ENCODE measurements around a stretch of chr10.

DNA sequence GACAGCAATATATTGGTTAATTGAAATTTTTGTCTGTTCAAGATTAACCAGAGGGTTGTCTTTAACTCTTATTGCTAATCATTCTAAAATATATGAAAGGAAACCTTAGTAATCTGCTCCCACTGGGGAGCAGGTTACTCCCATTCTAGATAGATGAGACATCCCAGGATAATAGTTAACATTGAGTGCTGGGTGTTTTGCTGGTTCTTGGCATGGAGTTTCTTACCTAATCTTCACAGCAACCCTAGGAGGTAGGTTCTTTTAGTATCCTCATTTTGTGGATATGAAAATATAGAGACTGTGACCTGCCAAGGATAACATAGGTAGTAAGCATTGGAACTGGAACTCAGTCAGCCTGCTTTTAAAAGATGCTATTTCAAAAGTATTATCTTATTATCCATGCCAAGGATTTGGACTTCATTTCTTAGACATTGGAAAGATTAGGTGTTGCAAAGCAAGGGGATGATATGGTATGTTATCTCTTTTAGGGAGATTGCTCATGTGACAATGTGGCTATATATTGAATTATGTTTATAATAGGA, 4.8 kb downstream of the CCSER2 start:
- PRO-cap: no peak
- RAMPAGE, long total RNA: no peak

- PRO-cap: no peak
- RAMPAGE, long total RNA: no peak
- RRBS: no CpG with 5 or more reads among the region's 8 CpGs
These were observed 43.0 kb downstream of the CCSER2 start for GRCh38 chr10:84371107-84372157.

GRCh38 chr10:84415886-84416142, 87.4 kb downstream of the CCSER2 start:
- PRO-cap: no peak
- RAMPAGE, long total RNA: no peak
- RRBS: no CpG with 5 or more reads among the region's 4 CpGs

DNA sequence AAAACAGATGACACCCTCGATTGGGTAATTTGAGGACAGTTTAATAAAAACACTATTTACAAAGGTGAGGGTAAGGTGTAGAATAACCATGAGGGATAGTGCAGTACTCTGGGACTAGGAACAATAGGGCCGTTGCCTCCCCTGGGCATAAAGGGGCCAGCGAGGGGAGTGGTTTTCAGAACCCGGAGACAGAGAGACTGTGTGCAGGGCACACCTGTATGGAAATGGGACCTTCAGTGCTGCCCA, 35.2 kb upstream of the WAPL start:
- PRO-cap: no peak
- RAMPAGE, long total RNA: no peak
- RRBS: no CpG with 5 or more reads among the region's 4 CpGs

- PRO-cap: no peak
- RAMPAGE, long total RNA: no peak
- RRBS: no CpG with 5 or more reads among the region's 10 CpGs
These were observed 8.2 kb downstream of the LDB3 start for GRCh38 chr10:86676422-86676997.

DNA sequence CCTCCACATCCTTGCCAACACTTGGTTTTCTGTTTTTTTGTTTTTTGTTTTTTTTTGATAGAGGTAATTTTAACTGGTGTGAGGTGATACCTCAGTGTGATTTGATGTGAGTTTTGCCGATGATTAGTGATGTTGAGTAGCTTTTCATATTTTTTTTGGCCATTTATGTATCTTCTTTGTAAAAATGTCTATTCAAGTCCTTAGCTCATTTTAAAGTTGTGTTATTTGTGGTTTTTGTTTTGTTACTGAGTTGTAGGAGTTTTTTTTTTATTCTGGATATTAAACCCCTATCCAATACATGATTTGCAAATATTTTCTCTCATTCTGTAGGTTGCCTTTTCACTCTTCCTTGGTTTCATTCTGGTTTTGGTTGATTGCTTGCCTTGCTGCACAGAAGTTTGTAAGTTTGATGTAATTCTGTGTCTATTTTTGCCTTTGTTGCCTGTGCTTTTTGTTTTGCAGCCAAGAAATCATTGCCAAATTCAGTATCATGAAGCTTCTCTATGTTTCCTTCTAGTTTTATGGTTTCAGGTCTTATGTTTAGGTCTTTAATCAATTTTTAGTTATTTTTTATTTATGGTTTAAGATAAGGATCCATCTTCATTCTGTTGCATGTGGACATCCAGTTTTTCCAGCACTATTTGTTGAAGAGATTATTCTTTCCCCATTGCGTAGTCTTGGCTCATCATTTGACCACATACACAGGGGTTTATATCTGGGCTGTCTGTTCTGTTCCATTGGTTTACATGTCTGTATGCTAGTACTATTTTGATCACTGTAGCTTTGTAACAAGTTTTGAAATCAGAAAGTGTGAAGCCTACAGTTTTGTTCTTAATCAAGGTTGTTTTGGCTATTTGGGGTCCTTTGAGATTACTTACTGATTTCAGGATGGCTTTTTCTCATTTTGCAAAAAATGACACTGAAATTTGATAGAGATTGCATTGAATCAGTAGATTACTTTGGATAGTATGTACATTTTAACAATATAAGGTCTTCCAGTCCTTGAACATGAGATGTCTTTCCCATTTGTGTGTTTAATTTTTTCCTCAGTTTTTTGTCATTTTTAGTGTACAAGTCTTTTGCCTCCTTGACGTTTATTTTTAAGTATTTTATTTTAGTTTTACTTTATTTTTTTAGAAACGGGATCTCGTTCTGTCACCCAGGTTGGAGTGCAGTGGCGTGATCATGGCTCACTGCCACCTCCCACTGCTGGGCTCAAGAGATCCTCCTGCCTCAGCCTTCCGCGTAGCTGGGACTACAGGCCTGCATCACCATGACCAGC, 26.5 kb downstream of the BMPR1A start:
- PRO-cap: no peak
- RAMPAGE, long total RNA: no peak
- RRBS: no CpG with 5 or more reads among the region's 8 CpGs

DNA sequence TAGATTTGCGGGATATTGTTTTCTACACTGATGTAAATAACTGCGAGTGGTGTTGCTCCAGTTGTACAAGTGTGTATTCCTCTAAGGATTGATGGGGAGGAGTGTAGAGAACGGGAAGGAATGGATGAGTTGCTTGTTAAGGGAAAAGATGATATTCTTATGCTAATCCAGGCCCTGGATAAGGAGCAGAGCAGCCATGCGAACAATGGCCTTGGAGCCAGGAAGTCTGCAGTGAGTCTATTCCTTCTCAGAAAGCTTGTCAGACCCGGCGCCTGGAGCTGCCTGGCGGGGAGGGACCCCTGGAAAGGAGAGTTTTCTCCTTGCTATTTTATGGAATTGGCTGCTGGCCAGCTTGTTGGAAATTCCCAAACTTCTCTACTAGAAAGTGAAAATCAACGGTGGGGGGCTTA, 89.1 kb downstream of the MMRN2 start:
- PRO-cap: no peak
- RAMPAGE, long total RNA: no peak
- RRBS: no CpG with 5 or more reads among the region's 8 CpGs

- PRO-cap: no peak
- RAMPAGE, long total RNA: no peak
- RRBS: no CpG with 5 or more reads among the region's 3 CpGs
These were observed 56.3 kb downstream of the MMRN2 start for GRCh38 chr10:86901063-86901494.

- PRO-cap: bidirectional peak, plus-strand start at chr10:86970565, minus-strand start at chr10:86970519
- RAMPAGE, long total RNA: no peak
- RRBS: 17% methylated on average over 6 of the region's 14 CpGs
These were observed 1.9 kb downstream of the ADIRF start for GRCh38 chr10:86970077-86970597.

DNA sequence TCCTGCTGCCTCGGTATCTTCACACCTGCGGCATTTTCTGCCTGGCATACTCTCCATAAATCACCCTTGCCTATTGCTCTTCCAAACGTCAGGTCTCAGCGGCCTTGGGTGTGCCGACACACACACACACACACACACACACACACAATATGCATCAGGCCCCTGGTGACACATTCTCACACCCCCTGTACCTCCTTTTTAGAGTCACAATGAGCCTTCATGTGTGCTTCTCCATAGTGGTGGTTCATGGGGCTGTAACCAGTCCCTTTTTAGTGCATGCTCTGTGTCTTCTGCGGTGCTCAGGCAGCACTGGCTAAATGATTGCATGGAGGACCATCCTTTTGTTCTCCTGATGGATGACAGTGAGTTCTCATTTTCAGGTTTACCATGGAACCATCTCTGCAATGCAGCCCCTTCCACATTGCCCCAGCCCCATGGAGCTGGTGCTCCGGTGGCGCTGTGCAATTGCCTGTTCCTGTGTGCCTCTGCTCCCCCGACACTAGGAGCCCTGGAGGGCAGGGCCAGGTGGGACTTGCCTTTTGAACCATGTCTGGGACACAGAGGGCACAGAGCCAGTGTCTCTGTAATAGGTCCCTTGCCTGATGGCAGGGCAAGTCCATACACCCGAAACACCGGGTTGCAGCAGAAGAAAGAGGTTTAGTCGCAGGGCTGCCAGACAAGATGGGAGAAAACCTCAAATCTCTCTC, 4.6 kb downstream of the ADIRF start:
- PRO-cap: no peak
- RAMPAGE, long total RNA: no peak
- RRBS: no CpG with 5 or more reads among the region's 12 CpGs

GRCh38 chr10:87051060-87051829, 31.2 kb downstream of the FAM25A start:
- PRO-cap: no peak
- RAMPAGE, long total RNA: no peak
- RRBS: no CpG with 5 or more reads among the region's 2 CpGs

- PRO-cap: no peak
- RAMPAGE, long total RNA: no peak
- RRBS: no CpG with 5 or more reads among the region's 39 CpGs
These were observed 15.9 kb upstream of the NUTM2D start for GRCh38 chr10:87341610-87342054.

GRCh38 chr10:87505770-87506441, 1.2 kb downstream of the MINPP1 start:
- PRO-cap: no peak
- RAMPAGE, long total RNA: no peak
- RRBS: no CpG with 5 or more reads among the region's 18 CpGs

- PRO-cap: no peak
- RAMPAGE, long total RNA: no peak
- RRBS: no CpG with 5 or more reads among the region's 4 CpGs
These were observed 10.5 kb downstream of the PTEN start for GRCh38 chr10:87873686-87874497.

DNA sequence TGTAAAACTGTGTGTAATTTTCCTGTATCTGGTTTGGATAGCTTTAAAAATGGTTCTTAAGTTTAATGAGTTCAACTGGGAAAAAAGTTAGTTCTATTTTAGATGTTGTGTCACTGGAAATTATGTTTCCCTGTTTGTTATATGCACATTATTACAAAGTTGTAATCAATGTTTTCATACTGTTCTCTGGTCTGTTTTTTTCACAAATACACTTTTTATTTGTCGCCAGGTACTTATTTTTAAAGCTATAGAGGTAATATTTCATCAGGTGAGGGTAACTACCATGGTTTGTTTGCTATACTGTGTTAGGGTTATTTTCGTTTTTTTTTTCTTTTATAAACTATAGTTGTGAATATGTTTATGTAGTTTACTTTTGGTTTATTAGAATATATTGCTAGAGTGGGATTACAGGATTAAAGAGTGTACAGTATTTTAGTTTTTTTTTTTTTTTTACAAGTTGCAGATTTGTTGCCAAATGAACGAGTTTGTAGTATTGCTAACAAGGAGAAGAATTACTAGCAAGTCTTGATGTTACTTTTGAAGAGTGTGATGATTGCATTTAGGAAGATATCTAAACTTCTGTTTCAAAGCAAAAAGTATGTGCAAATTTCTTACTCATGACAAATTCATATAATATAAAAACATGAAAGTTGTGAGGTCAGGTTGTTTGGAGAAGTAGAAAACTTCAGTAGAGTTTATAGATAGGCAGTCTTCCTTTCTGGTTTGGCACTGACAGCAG, 16.6 kb downstream of the PTEN start:
- PRO-cap: no peak
- RAMPAGE, long total RNA: no peak
- RRBS: no CpG with 5 or more reads among the region's 3 CpGs

GRCh38 chr10:87887668-87888495, 24.5 kb downstream of the PTEN start:
- PRO-cap: no peak
- RAMPAGE, long total RNA: no peak
- RRBS: no CpG with 5 or more reads among the region's 2 CpGs

DNA sequence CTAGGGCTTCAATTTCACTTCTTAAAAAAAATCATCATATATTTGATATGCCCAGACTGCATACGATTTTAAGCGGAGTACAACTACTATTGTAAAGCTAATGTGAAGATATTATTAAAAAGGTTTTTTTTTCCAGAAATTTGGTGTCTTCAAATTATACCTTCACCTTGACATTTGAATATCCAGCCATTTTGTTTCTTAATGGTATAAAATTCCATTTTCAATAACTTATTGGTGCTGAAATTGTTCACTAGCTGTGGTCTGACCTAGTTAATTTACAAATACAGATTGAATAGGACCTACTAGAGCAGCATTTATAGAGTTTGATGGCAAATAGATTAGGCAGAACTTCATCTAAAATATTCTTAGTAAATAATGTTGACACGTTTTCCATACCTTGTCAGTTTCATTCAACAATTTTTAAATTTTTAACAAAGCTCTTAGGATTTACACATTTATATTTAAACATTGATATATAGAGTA, 103.6 kb downstream of the PTEN start:
- PRO-cap: no peak
- RAMPAGE, long total RNA: no peak
- RRBS: no CpG with 5 or more reads among the region's 3 CpGs

GRCh38 chr10:88062477-88062765, 199.0 kb downstream of the PTEN start:
- PRO-cap: no peak
- RAMPAGE, long total RNA: no peak
- RRBS: no CpG with 5 or more reads among the region's 4 CpGs

GRCh38 chr10:88065025-88065630, 201.7 kb downstream of the PTEN start:
- PRO-cap: no peak
- RAMPAGE, long total RNA: no peak
- RRBS: no CpG with 5 or more reads among the region's 3 CpGs

GRCh38 chr10:88826197-88826886, 23.8 kb downstream of the LIPM start:
- PRO-cap: no peak
- RAMPAGE, long total RNA: no peak
- RRBS: no CpG with 5 or more reads among the region's 6 CpGs